Diencephalon (tissue), 2 donors: ENCODE measurements around a stretch of chr7.

DNA sequence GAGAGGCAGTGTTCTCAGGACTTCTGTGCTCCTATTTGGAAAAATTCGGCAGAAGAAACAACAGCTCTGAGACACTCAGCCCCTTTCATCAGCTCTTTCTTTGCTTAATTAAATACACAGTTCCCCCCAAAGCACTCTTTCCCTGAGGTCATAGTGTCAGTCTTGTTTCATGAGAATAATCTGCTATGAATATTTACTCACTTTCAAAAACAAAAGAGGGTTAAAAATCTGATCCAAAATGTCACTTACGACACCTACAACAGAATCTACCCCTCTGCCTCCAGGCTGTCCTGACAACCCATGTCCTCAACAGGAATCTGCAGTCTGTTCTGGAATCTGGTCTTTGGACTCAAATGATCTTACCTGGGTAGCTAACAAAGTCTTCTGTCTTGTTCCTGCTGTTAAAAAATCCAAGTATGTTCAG, 188.7 kb upstream of the KLF14 start:
- RAMPAGE, long total RNA: no peak

DNA sequence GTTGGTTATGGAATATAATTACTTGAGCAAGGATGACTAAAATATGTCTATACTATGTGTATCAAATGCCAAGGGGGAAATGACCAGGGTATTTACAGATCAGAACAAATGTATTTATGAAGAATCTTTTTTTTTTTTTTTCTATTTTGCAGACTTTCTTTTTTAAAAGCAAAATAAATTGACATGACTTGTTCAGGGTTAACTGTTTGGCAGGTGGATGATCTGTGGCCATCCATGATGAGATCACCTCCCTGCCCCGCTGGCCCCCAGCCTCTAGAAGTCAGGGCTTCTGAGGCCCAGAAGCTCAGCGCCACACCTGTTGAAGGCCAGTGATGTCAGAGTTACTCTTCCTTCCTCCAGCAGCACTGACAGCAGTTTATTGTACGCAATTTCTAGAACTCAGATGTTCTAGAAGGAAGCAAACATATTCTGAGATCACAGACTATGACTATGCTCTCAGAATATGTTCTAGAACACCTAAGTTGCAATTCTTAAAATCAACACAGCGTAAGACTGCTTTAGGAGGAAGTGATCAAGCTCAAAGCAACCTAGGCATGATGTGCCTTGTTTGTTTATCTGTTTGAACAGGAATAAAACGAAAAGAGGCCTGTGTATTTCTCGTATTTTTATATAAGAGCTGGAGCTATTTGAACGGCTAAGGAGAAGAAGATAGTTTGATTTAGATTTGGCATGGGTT, 196.2 kb upstream of the KLF14 start:
- RAMPAGE, long total RNA: no peak

DNA sequence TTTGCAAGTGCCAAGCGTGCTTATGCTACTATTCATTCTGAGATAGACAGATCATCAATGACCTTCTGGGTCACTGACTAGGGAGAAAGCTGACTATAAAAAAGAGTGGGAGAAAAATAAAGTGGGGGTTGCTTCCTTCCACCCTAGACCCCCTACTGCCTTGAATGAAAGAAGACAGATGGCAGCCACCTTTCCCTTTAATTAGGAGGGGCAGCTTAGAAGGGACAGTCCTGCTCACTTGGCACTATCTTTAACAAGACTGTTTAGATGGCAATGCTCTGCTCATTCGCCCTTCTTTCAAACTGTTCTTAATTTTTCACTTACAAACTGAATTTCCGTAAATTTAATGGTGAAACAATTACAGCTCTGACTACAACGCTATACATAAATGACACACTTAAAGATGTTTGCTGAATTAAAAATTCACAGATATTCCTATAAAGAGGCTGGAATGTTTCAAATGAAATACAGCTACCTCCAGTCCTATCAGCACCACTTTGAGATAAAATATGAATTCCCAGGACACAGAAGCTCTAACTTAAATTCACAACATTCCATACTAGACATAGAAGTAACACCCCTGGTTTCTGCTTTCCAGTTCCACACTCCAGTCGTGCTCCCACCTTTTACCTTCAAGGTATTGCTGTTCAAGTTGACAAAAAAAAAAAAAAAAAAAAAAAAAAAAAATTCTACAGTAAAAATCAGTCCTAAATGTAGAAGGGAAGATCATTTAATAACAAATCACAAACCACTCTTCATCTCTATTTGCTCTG, 206.0 kb upstream of the KLF14 start:
- RAMPAGE, long total RNA: no peak

GRCh38 chr7:130973669-130974053, 239.7 kb upstream of the KLF14 start:
- RAMPAGE, long total RNA: no peak

GRCh38 chr7:130985941-130987019, 252.3 kb upstream of the KLF14 start:
- RAMPAGE, long total RNA: no peak

- RAMPAGE, long total RNA: no peak
Measured at GRCh38 chr7:130988236-130989607, 254.7 kb upstream of the KLF14 start.

DNA sequence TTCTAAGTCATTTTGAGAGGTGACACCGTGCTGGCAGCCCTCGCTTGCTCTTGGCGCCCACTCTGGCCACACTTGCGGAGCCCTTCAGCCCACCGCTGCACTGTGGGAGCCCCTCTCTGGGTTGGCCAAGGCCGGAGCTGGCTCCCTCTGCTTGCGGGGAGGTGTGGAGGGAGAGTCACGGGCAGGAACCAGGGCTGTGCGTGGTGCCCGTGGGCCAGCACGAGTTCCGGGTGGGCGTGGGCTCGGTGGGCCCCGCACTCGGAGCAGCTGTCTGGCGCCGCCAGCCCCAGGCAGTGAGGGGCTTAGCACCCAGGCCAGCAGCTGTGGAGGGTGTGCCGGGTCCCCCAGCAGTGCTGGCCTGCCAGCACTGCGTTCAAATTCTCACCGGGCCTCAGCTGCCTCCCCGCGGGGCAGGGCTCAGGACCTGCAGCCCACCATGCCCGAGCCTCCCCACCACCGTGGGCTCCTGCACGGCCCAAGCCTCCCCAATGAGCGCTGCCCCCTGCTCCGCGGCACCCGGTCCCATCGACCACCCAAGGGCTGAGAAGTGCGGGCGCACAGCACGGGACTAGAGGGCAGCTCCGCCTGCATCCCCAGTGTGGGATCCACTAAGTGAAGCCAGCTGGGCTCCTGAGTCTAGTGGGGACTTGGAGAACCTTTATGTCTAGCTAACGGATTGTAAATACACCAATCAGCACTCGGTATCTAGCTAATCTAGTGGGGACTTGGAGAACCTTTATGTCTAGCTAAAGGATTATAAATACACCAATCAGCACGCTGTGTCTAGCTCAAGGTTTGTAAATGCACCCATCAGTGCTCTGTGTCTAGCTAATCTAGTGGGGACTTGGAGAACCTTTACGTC, 268.9 kb upstream of the MKLN1 start:
- RAMPAGE, long total RNA: no peak

DNA sequence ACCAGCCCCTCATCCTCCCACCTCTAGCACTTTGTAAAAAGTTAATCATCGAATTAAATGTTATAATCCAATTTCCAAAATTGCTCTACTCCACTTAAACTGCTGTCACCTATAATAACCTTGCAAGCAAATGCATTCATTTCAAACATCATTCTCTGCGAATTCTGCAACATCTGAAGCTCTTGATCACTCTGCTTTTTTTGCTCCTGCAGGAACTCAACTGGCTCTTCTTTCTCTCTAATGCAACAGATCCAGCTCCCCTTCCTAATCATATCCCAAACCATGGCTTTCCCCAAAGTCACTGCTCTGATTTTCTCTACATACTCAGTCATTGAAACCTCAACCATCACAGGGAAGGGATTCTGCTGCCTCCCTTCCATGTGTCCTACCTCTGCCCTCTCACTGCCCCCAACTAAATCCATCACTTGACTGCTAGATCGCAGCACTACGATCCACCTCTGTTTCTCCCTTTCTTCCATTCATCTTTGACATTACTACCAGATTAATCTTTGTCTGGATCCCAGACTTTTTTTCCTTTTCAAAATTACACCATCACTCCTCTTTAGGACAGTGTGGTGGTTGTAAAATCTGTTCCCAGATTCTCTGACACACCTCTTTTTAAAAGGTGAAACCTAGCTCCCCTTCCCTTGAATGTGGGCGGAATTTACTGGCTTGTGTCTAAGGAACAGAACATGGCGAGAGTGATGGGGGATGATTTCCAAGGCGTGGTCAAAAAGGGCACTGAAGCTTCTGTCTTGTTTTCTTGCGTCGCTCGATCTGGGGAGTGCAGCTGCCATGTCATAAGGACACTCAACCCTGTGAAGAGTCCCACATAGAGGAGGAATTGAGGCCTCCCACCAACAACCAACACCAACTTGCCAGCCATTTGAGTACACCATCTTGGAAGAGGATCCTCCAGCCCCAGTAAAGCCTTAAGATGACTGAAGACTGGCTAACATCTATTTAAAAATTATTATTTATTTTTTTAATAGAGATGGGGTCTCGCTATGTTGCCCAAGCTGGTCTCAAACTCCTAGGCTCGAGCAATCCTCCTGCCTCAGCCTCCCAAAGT, 245.3 kb upstream of the MKLN1 start:
- RAMPAGE, long total RNA: no peak

- RAMPAGE, long total RNA: no peak
Measured at GRCh38 chr7:131093509-131093915, 234.2 kb upstream of the MKLN1 start.

DNA sequence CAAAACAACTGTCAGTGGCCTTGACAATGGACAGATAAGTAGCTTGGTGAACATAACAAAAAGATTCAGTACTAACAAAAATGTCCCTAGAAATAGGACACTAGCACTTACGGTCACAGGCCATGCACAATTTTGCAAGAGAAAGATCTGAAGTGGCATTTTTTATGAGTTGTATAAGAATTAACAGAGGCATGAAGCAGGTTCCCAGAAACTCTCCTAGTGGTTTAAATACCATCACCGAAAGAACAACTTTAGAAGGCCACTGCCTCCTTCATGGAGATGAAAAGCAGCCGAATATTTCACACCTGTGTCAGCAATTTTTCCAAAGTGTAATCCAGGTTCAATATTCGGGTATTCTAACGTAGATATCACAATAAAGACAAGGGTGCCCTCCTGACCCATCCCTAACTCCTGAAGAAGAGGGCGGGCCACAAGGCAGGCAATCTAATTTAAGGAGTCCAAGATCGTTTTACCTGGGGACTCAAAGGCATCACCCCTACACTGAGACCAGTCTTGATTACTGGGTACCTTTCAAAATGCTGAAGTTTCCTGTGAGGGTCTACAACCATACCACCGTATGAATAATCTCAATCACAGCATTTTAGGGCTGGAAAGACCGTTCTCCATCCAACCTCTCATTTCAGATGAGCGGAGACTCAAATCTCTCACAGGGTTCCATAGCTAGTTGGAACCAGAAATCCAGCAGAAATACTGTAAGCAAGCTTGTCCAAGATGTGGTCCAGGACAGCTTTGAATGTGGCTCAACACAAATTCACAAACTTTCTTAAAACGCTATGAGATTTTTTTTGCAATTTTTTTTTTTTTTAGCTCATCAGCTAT, 231.0 kb upstream of the MKLN1 start:
- RAMPAGE, long total RNA: no peak

DNA sequence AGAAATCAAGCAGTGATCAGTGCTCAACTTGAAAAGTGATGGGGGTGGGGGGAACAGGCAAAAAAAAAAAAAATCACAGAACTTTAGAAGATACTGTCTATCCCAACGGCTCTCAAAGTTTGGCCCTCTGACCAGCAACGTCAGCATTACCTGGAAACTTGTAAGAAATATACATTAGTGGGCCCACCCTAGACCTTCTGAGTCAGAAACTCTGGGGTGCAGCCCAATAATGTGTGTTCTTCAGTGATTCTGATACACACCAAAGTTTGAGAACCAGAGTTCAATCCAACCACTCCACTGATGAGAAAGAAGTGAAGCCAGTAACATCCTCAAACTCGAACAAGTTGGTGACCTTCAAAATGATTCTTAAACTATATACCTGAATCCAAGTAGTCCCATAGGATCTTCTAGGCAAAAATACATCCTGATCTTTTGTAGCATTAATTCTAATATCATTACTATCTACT, 227.8 kb upstream of the MKLN1 start:
- RAMPAGE, long total RNA: no peak

- RAMPAGE, long total RNA: no peak
Measured at GRCh38 chr7:131157686-131158201, 169.9 kb upstream of the MKLN1 start.

GRCh38 chr7:131208790-131209302, 118.8 kb upstream of the MKLN1 start:
- RAMPAGE, long total RNA: no peak

DNA sequence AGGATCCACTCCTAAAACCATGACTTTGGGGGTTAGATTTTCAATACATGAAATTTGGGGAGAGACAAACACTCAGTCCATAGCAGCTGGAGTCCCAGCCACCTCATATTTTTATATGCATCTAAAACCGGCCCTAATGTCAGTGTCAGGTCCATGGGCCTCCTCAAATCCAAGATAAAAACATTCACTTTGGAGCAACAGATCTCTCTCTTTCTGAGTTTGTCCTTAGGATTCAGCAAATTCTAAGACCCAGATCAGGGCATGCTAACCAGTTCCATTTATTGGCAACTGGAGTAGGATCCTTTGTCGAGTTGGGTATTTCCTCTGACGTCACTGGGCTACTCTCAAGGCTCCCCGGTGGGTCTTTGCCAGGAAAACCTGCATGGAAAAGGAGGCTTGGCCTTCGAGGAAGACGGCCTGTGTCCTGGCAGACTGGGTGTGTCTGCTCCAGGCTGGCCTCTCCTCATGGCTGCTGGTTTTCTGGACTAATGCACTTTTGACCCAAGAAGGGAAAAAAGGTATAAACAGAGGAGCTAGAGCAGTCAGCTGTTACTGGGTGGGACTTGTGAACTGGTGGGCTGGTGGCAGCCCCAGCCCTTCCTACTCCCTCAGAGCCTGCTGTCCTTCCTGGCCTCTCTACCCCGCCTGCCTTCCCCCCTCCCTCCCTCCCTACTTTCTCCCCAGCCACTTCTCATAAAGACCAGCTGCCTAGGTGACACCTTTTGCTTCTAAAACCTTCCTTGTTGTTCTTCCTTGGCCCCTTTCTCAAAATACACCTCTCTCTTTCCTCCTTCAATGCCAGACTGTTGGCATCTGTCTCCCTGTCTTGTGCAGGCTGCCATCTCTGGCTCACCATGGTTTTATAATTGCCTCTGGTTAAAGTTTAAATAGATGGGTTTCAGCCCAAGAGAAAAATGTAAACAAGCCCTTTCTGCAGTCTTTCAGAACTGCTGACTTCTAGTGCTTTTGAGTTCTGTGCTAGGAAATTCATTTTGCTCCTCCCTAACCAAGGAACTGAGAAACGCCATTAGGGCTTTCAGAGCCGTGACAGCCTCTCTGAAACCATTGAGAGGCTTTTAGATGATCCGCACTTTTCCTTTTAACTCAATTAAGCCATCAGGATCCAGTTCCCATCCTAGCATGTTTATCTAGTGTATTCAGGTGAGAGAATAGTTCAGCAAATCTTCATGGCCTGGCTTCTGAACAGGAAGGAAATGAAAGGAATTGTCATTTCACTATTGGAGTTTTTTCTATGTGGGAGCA, 101.9 kb upstream of the MKLN1 start:
- RAMPAGE, long total RNA: no peak

DNA sequence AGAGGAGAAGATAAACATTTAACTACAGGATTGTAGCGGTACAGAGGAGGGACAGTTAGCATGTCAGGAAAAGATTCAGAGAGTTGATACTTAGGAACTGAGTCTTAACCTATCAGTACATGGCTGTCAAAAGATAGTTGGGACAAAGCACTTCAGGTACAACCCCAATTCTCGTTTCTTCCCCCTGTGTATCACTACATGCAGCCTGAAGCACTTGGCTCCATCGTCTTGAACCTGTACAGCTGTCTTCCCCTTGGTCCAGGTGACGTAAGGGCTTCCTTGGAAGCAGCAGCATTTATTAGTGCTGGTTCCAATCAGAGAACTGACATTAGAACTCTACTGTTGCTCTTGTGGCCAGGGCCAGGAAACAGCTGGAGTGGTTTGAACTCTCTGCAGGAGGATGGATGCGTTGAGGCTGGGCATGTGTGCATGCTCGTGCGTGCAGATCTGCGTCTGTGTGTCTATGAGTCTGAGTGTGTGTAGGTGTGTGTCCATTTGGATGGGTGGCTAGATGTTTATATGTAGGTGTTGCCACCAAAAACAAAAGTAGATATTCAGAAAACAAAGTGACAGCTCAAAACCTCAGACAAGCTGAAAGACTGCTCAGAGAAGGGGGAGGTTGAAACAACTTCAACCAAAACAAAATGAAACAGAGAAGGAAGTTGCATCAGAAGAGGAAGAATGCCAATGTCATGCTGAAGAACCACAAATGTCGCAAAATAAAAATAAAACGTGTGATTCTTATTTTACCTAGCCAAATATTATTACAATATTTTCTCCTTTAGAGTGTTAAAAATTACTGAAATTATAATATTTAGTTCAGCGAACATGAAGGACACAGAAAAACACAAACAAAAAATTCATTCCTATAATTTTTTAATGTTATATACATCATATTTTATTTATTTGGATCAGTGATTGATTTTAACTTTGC, 96.2 kb upstream of the MKLN1 start:
- RAMPAGE, long total RNA: no peak

GRCh38 chr7:131342547-131343186, 15.0 kb downstream of the MKLN1 start:
- RAMPAGE, long total RNA: no peak

DNA sequence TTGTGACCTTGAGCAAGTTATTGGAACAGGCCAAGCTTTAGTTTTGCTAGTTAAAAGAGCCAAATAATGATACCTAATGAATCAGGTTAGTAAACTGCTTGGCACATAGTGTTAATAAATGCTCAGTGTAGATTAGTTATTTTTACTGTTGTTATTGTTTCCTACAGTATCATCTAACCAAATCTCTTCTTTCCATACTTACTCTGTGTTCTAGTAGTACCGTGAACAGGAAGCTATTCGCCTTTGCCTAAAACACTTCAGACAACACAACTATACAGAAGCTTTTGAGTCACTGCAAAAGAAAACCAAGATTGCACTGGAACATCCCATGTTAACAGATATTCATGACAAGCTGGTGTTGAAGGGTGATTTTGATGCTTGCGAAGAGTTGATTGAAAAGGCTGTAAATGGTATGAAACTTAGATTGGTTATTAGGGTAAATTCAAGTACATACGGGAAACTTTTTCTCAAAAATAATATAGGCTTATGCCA, 71.4 kb downstream of the MKLN1 start:
- RAMPAGE, long total RNA: no peak

- RAMPAGE, long total RNA: no peak
Measured at GRCh38 chr7:131414418-131415023, 86.8 kb downstream of the MKLN1 start.

GRCh38 chr7:131491188-131492473, 64.8 kb downstream of the PODXL start:
- RAMPAGE, long total RNA: no peak

DNA sequence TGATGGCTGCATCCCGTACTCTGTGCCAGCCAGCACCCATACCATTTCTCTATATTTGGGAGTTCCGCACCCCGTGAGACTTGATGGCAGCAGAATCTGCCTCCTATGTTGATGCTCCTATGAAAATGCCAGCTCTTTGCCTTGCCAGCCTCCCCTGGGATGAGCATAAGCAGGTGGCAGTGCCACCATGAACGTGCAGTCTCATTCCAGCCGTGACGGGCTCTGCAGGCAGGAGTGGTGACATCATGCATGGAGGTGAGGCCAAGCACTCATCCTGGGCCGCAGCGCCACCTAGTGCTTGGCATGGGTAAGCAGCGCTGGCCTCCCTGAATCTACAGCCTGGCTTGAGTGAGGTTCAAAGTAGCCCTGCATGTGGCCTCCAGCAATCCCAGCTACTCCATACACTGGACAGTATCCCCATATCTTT, 43.0 kb downstream of the PODXL start:
- RAMPAGE, long total RNA: no peak